Neutrophil (primary cell): ENCODE measurements around a stretch of chr4.

- PRO-cap, result no peak
Observed at GRCh38 chr4:150395455-150395975, 186.4 kb upstream of the MAB21L2 start.

- PRO-cap, result no peak
Observed at GRCh38 chr4:150649379-150649949, 67.5 kb downstream of the MAB21L2 start.

DNA sequence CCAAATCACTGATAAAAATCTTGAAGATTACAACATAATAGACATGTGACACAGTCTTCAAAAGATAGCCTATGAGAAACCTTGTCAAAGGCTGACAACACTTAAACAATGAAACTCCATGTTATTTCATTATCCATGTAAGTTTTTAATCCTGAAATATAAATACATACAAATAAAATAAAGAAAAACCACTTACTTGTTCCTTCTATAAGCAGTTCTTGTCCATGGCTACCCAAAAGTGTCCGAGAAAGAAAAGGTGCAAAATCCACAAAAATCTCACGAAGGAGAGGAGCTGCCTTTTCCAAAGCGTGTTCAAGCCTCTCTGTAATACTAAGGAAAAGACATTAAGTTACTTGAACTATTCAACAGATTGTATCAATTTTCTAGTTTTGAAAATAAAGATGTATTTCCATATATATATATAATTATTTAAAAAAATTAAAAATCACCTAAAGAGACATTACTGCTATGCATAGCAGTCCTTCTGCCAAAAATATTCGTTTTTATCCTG lies 209.0 kb downstream of the LRBA start:
- PRO-cap, result no peak

DNA sequence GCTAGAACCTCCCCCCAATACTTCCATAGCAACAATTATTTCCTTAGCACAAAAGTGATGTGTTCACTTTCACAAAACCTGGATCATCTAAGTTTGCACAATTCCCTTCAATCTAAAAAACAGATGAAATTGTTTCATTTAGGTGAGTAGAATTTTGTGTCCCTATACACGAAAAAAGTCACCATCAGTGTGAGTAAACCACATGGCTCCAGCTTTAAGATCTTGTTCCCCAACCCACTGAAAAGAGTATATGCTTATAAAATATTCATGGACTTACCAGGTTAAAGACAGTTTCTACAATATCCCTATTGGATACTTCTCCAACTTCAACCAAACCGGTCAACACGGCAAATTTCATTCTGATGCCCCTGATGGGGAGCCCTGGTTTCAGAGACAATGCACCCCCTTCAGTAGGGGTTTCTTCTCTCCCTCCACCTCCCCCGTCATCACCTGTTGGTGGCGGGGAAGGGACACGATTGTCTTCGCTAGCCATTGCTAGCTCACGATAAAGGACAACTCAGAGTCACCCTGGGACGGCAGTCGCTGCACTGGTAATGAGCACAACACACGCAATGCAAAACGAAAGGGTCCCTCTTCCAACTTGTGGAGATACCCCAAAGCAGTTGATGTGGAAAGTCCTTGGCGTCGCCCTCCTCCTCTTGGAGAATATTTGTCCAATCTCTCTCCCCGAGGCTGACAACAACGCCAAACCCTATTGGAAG lies 773 bp downstream of the LRBA start:
- PRO-cap, result no peak

- PRO-cap, result no peak
Observed at GRCh38 chr4:151103520-151104489, 4.4 kb downstream of the RPS3A start.

DNA sequence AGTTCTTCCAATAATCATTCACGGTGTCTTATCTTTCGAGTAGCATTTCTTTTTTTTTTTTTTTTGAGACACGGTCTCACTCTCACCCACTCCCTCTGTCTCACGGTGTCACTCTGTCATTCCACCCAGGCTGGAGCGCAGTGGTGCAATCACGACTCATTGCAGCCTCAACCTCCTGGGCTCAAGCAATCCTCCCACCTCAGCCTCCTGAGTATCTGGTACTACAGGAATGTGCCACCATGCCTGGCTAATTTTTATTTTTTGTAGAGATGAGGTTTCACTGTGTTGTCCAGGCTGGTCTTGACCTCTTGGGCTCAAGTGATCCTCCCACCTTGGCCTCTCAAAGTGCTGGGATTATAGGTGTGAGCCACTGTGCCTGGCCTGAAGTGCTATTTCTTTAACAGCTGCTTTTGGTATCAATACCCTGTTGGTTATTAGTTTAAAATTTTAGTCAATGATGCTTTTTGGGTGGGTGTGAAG lies 69.0 kb downstream of the RPS3A start:
- PRO-cap, result no peak

GRCh38 chr4:151169214-151169589 lies 69.8 kb downstream of the RPS3A start:
- PRO-cap, result no peak

- PRO-cap, result no peak
Observed at GRCh38 chr4:151221916-151222615, 54.9 kb upstream of the PRSS48 start.

- PRO-cap, result no peak
Observed at GRCh38 chr4:151223253-151224081, 53.5 kb upstream of the PRSS48 start.

DNA sequence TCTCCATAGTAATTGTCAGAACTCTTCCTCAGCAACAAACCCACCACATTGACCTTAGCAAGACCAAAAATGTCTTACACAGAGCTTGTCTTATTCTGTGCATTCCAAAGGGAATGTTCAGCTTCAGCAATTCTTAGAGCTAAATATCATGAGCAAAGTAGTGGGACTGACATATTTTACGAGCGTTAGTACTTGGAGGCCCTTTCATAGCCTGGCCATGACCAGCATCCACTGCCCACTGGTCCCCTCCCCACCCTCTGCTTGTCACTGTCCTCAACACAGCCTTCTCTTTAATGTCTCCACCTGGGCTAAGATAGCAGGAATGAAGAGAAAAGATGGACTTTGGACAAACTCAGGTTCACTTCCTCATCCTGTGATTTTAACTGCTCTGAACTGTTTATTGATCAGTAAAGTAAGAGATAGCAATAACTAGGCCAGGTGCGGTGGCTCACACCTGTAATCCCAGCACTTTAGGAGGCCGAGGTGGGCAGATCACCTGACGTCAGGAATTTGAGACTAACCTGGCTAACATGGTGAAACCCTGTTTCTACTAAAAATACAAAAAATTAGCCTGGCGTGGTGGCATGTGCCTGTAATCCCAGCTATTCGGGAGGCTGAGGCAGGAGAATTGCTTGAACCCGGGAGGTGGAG lies 15.6 kb upstream of the SH3D19 start:
- PRO-cap, result no peak

DNA sequence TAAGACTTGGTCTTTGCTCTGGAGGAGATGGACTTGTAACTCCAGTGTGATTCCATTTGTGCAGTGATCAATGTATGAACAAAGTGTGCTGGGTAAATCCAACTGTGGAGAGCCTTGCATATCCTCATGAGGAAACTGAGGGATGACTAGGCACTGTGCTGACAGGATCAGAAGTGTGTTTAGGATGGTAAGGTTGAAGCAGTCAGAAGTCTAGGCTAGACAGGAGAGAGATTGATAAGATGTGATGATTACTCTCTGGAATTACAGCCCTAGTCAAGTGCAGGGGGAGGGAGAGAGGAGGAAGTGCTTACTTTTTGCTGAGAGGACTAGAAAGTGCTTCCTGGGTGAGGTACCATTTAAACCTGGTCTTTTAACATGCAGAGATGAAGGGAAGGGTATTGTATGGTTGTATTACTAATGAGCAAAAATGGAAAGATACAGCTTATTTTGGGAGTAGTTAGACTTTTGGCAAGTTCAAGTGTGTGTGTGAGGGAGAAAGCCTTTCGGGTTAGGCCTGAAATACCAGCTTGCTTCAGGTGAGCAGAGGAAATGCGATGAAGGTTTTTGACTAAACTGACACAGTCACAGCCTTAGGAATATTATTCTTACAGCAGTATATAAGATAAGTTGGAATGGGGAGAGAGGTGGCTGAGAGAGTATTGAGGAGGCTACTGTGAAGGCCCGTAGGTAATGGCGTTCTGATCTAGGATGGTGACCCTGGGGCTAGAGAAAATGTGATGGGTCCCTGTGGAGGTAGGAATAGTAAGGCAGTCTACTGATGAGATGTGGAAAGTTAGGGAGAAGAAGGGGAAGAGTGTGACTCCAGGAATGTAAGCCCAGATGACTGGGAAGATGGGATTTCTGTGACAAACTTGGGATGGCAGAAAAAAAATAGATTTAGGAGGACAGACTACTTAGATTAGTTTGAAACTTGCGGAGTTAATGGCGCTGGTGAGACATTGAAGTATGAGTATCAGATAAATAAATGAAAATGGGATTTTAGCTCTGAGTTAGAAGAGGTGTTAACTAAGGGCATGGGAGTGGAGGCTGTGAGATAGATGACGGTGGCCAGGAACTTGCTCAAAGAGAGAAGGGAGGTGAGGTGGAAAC lies 24.0 kb downstream of the FHIP1A start:
- PRO-cap, result no peak

DNA sequence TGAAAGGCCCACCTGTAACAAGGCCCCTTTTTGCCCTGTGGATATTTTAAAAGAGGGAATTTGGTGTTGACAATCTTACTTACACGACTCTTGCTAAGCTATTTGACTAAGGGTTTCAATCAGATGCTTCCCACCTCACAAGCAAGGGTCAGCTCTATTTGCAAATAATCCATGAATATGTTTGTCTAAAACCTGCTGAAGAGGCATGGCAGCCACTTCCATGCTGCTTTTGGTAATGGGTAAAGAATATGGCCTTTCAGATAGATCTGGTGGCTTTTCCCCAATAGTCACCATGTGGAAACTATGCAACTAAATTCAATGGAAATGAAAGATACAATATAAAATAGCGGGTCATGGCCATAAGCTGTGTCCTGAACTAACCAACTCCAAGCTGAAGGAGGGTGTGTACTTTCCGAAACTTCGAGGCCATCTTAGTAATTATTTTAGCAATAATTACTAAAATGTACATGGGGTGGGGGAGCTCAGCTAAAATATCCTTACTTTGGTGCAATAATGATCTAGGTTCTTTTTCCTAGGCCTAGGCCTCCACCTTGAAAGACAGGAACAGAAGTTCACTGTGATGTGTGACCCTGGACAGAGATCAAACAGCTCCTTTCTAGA lies 92.7 kb downstream of the GATB start:
- PRO-cap, result no peak

GRCh38 chr4:151671412-151672050 lies 89.3 kb downstream of the GATB start:
- PRO-cap, result no peak

DNA sequence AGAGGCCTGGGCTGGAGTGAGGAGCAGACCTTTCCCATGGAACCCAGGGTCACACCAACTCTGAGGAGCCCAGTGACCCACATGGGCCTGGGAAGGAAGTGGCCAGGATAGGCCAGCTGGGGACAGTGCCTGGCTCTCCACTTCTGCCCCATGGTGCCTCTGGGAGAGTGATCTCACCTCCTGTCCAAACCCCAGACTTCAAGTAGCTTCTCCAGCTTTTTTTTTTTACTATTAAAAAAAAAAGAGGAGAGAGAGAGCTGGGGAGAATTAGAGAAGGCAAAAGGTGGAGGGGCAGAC lies 311.9 kb downstream of the FBXW7 start:
- PRO-cap, result no peak

DNA sequence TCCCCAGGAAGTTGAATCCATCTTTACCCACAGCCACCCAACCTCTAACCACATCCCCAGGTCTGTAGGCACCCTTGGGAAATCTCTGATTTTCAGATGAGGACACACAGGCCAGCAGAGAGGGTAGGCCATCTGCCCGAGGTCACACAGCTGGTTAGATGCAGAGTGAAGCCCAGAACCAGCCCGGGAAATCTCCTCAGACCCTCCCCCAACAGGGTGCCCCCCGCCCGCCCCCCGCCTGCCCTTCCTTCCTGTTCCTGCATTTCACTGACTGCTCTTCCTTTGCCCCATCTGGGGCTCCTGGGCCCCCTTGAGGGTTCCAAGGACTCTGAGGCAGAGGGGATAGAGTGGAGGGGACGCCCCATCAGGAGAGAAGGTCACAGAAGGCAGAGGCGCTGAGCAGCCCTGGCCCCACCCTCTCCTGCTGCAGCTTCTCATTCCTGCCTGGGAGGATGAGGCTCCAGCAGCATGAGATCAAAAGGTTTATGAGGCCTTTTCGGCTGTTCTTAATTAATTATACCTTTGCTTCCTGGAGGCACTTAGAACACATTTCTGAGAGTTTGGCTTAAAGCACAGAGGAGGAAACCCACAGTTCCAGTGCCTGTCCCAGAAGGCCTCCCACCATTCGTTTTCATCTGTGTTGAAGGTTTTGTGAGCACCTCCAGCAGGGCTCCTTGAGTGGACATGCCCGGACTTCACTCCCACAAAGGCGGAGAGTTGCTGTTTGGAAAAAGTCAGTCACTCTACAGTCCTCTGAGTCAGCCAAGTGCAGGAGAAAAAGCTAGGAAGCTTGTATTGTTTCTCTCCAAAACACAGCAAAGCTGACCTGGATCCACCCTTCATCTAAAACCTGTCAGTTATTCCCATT lies 277.2 kb downstream of the FBXW7 start:
- PRO-cap, result no peak

- PRO-cap, result no peak
Observed at GRCh38 chr4:152532096-152533166, 3.5 kb downstream of the FBXW7 start.

- PRO-cap, result no peak
Observed at GRCh38 chr4:152850260-152850839, 70.6 kb downstream of the ARFIP1 start.

GRCh38 chr4:153205633-153206387 lies 1.6 kb downstream of the TRIM2 start:
- PRO-cap, result no peak

DNA sequence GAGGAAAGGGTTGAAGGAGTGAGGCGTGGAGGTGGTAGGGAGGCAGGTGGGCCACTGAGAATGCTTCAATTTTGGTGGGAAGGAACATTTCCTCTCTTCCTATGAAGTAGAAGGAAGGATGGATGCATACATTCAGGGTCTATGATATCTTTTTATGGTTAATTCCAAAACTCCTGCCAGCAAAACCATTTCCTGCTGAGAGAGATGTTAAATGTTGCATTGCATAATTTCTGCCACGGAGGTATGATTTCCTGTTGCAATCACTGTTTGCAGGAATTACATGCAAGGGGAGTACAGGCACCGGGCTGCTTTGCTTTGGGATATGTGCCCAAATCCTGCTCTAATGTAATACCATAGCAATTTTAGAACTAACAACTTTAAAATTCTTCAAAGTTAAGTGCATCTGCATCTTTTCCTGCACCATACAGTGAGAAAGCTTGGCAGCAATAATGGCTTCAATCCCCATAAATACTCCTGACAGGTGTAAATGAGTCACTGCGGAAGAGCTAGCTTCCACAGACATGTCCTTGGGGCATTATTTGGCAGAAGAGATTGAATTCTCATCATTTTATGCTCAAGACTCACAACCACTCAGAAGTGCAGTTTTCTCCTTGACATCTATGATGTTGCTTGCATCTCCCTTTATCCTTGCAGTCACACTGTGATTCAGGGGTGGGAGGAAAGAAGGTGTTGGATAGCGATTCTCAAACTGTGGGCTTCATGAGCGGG lies 29.6 kb downstream of the TRIM2 start:
- PRO-cap, result no peak

- PRO-cap, result no peak
Observed at GRCh38 chr4:153346873-153347435, 2.5 kb downstream of the MND1 start.